Skeletal muscle tissue (tissue), 7 donors: ENCODE measurements around a stretch of chr22.

GRCh38 chr22:32801262-32801614 is 267 bp upstream of the TIMP3 start:
- PRO-cap, 3 experiments: peak in 3 of 3 experiments; most common minus-strand start chr22:32801491 (in 3)
- RAMPAGE, long total RNA: no peak
- RRBS, 2 experiments: 2 to 3% methylated on average over 12 of the region's 26 CpGs

GRCh38 chr22:32811958-32812941 is 10.7 kb downstream of the TIMP3 start:
- PRO-cap, 3 experiments: no peak in any of the 3 experiments
- RAMPAGE, long total RNA: no peak
- RRBS, 2 experiments: no CpG with 5 or more reads among the region's 4 CpGs

GRCh38 chr22:33163835-33164303 is 105.7 kb upstream of the SYN3 start:
- PRO-cap, 3 experiments: no peak in any of the 3 experiments
- RAMPAGE, long total RNA: no peak
- RRBS, 2 experiments: no CpG with 5 or more reads among the region's 6 CpGs

GRCh38 chr22:33563117-33563780 is 357.0 kb downstream of the LARGE1 start:
- PRO-cap, 3 experiments: no peak in any of the 3 experiments
- RAMPAGE, long total RNA: no peak
- RRBS, 2 experiments: no CpG with 5 or more reads among the region's 15 CpGs

- PRO-cap, 3 experiments: no peak in any of the 3 experiments
- RAMPAGE, long total RNA: no peak
- RRBS, 2 experiments: no CpG with 5 or more reads among the region's 4 CpGs
These were observed 195.6 kb downstream of the LARGE1 start for GRCh38 chr22:33724633-33725106.

DNA sequence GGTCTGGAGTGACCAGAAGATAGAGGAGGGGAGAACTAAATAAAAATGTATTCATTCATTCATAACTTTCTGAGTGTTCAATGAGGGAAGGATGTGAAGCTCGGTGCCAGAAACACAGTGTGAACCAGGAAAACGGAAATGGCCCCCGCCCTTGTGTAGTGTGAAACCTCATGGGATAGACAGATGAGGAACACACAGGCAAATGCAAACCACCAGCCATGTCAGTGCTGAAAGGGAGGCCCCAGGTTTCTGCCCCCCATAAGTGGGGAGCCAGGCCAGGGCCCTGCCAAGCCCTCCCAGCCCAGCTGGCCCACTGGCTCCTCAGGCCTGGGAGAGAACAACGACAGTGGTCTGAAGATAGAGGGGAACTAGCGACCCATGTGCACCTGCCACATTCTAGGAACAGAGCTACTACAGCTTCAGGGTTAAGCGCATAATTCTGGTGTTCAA is 30.5 kb downstream of the LARGE1 start:
- PRO-cap, 3 experiments: no peak in any of the 3 experiments
- RAMPAGE, long total RNA: no peak
- RRBS, 2 experiments: no CpG with 5 or more reads among the region's 6 CpGs

- PRO-cap, 3 experiments: peak in 2 of 3 experiments; most common plus-strand start chr22:33918258 (in 2)
- RAMPAGE, long total RNA: no peak
- RRBS, 2 experiments: no CpG with 5 or more reads among the region's 11 CpGs
These were observed 2.4 kb downstream of the LARGE1 start for GRCh38 chr22:33917799-33918438.

GRCh38 chr22:33921128-33922238 is 1.2 kb upstream of the LARGE1 start:
- PRO-cap, 3 experiments: peak in 3 of 3 experiments; most common plus-strand start chr22:33921248 (in 2)
- RAMPAGE, long total RNA: no peak
- RRBS, 2 experiments: 3% methylated on average over 22 of the region's 85 CpGs

DNA sequence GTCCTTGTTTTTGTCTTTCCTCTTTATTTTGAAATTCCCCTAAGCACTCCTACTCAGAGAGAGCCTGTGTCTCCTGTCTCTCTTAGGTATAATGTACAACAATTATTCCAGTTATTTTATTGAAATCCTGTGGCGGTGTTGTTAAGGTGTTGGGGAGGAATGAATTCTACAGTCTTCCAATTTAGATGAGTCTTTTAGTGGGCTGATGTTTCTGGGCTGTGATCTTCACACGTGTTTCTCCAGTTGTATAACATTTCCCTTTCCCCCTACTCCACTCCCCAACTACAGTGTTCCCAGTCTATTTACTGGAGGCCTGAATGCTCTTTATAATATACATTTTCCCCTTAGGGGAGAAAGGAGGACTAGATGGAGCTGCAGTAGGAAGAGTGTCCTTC is 485.5 kb upstream of the ISX start:
- PRO-cap, 3 experiments: no peak in any of the 3 experiments
- RAMPAGE, long total RNA: no peak
- RRBS, 2 experiments: no CpG with 5 or more reads among the region's 2 CpGs

DNA sequence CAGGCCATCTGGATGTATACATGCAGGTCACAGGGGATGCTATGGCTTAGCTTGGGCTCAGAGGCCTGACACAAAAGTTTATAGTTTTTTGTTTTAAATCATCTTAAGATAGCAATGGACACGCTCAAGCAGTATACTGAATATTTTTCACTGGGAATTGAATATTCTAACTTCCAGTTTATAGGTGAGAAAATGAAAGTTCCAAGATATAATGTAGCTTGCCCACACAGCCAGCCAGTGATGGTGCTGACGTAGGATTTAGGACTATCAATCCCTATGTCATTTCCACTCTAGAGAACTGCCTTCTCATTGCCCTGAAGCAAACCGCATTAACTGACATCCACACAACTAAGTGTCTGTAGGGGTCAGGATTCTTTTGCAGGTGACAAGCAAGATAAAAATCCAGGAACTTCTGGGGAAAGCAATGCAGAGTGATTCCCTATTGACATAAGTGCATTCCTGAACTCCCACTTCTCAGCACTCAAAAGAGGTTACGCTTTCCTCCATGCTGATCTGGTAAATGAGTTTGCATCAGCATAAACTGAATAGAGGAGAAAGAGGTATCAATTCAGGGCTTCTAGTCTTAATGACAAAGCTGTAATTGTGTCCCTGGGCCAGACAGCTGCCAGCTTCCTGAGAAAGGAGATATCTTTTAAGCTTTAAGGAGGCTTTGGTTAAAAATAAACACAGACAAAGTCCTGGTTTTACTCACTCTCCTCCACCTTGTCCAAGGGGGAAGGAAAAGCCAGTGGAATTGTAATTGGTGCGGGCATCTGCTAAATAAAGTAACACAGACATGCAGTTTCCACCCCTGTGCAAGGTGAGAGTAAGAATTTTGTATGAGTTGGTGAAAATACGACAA is 224.6 kb upstream of the ISX start:
- PRO-cap, 3 experiments: no peak in any of the 3 experiments
- RAMPAGE, long total RNA: no peak
- RRBS, 2 experiments: no CpG with 5 or more reads among the region's 6 CpGs

DNA sequence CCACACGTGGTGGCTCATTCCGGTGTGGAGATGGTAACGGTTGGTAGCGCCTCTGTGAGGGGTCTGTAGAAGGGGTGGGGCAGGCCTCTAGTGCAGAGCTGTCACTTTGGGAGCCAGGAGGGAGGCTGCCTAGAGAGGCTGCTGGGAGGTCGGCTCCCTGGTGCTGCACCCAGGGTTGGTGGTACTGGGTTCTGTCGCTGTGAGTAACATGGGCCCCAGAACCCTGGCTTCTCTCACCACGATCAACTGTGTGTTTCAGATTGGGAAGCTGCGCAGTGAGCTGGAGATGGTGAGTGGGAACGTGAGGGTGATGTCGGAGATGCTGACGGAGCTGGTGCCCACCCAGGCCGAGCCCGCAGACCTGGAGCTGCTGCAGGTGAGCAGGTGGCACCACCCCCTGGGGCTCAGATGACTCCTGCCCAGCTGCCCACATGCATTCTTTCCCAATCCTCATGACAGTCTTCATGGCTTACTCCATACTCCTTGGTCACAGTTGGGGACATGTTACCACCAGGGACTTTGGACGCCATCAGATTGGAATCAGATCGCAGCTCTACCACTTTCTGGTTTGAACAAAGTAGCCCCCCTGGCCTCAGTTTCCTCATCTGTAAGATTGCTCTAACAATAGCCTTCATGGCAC is 27.4 kb downstream of the TOM1 start:
- PRO-cap, 3 experiments: no peak in any of the 3 experiments
- RAMPAGE, long total RNA: no peak
- RRBS, 2 experiments: no CpG with 5 or more reads among the region's 15 CpGs

DNA sequence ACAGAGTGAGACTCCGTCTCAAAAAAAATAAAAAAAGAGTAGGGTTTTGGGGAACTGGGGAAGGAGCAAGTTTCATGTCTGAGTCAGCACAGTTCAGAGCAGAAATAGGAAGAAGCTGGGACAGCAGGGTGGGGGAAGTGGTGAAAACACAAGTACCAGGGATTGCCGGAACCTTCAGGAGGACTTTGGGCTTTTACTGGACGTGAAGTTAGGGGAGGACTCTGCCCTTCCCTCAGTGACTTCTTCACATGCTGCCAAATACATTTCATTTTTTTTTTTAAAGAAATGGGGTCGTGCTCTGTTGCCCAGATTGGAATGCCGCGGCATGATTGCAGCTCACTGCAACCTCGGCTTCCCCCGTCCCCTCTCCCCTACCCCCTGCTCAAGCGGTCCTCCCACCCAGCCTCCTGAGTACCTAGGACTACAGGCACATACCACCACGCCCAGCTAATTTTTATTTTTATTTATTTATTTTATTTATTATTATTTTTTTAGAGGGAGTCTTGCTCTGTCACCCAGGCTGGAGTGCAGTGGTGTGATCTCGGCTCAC is 24.3 kb upstream of the HMOX1 start:
- PRO-cap, 3 experiments: no peak in any of the 3 experiments
- RAMPAGE, long total RNA: no peak
- RRBS, 2 experiments: no CpG with 5 or more reads among the region's 11 CpGs

DNA sequence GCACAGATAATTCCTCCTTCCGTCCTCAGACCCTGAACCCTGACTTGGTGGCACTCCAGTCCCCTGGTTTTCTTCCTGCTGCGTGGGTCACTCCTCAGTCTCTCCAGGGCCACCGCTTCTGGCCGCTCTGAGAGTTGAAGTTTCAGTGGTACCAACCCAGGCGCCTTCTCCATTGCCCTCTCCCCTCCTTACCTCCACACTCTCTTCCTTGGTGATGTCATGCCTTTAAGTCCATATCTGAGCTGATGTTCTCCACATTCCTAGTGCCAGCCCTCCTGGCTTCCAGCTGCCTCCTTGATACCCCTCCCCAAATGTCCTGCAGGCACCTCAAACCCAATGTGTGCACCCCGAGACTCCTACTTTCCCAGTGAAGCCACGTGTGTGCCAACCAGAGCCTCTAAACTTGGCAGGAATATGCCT is 54.4 kb upstream of the RASD2 start:
- PRO-cap, 3 experiments: no peak in any of the 3 experiments
- RAMPAGE, long total RNA: no peak
- RRBS, 2 experiments: no CpG with 5 or more reads among the region's 7 CpGs

- PRO-cap, 3 experiments: peak in 1 of 3 experiments; most common plus-strand start chr22:35613167 (in 1); most common minus-strand start chr22:35613046 (in 1)
- RAMPAGE, long total RNA: no peak
- RRBS, 2 experiments: no CpG with 5 or more reads among the region's 17 CpGs
These were observed 4.2 kb downstream of the MB start for GRCh38 chr22:35612759-35613504.

GRCh38 chr22:35649582-35649909 is 1.3 kb downstream of the APOL6 start:
- PRO-cap, 3 experiments: no peak in any of the 3 experiments
- RAMPAGE, long total RNA: no peak
- RRBS, 2 experiments: no CpG with 5 or more reads among the region's 4 CpGs

- PRO-cap, 3 experiments: peak in 1 of 3 experiments; most common plus-strand start chr22:35883188 (in 1); most common minus-strand start chr22:35883130 (in 1)
- RAMPAGE, long total RNA: no peak
- RRBS, 2 experiments: no CpG with 5 or more reads among the region's 1 CpG
These were observed 145.7 kb downstream of the RBFOX2 start for GRCh38 chr22:35882786-35883374.

DNA sequence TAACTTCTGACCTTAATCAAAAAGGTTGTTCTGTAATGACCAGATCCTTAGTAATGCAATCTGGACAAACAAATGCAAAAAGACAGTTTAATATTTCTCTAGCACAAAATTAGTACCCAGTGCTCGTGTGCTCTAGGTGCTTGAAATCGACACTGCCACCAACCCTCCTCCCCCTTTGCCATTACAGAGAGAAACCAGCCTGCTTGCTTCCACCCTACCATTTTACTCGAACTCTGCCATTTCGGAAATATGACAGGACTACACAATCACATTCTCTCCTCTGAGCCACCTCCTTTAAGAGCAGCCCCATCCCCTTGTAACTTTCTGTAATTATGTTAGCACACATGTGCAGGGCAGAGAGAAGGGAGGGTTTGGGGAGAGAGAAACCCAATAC is 113.8 kb downstream of the RBFOX2 start:
- PRO-cap, 3 experiments: peak in 1 of 3 experiments; most common plus-strand start position 181 of the sequence (in 1)
- RAMPAGE, long total RNA: no peak
- RRBS, 2 experiments: no CpG with 5 or more reads among the region's 4 CpGs

GRCh38 chr22:35995763-35996452 is 32.7 kb downstream of the RBFOX2 start:
- PRO-cap, 3 experiments: no peak in any of the 3 experiments
- RAMPAGE, long total RNA: no peak
- RRBS, 2 experiments: no CpG with 5 or more reads among the region's 5 CpGs

DNA sequence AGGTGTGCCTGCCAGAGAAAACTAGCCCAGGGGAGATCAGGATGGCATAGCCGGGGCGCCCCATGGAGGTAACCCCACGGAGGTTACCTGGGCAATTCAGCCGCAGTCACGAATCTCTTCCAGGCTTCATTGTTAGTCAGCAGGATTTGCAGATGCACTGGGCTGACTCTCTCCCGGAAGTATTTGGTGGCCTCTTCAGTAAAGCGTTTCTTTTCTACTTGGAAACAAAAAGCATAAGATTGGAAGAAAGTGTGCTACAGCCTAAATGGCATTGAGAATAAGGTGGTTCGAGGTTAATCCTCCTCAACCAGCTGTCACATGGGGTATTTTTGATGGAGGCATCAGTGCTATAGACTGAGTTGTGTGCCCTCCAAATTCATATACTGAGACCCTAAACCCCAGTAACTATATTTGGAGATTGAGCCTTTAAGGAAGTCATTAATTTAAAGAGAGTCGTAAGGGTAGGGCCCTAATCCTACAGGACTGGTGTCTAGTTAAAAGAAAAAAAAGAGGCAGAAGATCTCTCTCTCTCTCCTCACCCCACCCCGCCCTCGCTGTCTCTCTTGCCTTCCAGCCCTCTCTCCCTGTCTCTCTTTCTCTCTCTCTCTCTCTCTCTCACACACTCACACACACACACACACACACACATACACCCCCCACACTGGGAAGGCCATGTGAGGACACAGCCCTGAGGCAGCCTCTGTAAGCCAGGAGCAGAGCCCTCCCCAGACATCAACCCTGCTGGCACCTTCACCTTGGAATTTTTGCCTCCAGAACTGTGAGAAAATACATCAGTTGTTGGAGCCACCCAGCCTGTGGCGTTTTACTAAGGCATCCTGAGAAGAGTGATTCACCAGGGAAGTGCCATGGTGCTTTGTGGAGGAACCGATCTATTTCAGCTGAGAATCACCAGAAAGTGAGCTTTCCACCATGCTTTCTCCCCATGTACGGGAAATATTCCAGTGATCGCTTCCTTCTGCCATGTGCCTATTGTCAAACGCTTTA is 14.9 kb downstream of the APOL3 start:
- PRO-cap, 3 experiments: no peak in any of the 3 experiments
- RAMPAGE, long total RNA: no peak
- RRBS, 2 experiments: 27 to 36% methylated on average over 4 of the region's 16 CpGs

GRCh38 chr22:36239825-36240125 is 448 bp upstream of the APOL2 start:
- PRO-cap, 3 experiments: no peak in any of the 3 experiments
- RAMPAGE, long total RNA: no peak
- RRBS, 2 experiments: no CpG with 5 or more reads among the region's 6 CpGs